Parietal lobe (tissue), 2 donors: ENCODE measurements around a stretch of chr11.

DNA sequence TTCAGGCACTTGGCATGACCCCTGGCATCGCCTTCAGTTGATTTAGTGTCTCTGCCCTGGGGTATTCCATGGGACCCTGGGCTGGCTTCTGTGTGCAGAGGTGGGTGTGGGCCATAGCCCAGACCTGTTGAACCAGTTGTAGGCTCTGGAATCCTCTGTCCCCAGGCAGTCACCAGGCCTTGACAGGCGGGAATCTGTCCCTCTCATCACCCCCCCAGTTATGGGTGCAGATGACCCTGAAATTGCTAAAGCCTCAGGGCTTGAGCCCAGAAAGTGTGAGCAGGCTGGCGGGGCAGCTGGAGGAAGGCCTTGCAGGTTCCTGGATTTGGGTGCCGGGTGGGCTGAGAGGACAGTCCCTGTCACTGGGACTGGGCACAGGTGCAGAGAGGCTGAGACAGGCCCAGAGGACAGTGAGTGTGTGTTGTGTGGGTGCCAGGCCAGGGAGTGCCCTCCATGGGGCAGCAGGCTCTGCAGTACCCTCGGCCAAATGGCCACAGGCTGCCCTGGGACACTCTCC, 27.2 kb downstream of the ST3GAL4 start:
- RAMPAGE, long total RNA: no peak

- RAMPAGE, long total RNA: no peak
These were observed 65.5 kb downstream of the ST3GAL4 start for GRCh38 chr11:126420815-126421636.

DNA sequence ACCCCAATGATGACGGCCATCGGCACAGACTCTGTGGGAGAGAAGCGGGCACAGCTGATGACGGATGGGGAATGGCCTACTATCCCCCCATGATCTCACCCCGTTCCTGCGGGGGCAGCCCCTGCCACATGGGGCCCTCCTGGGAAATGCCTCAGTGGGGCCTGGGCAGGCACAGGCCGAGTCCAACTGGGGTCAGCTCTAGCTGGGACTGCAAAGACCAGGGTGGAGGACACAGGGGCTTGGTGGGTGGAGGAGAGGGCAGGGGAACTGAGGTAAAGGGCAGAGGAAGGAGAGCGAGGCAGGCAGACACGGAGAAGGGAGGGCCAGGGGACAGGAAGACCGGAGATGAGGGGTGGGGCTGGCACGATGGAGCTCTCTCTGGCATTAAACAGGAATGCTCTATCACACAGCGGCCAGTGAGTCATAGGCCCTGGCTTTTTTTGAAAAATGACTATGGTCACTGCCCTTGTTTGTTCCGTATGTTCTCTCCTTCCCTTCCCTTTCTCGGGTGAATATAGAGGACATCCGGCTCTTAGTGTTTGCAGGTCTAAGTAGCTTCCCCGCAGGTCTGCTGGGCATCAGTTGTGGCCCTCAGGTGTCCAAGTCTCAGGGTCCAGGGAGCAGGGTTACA, 76.1 kb downstream of the ST3GAL4 start:
- RAMPAGE, long total RNA: no peak

DNA sequence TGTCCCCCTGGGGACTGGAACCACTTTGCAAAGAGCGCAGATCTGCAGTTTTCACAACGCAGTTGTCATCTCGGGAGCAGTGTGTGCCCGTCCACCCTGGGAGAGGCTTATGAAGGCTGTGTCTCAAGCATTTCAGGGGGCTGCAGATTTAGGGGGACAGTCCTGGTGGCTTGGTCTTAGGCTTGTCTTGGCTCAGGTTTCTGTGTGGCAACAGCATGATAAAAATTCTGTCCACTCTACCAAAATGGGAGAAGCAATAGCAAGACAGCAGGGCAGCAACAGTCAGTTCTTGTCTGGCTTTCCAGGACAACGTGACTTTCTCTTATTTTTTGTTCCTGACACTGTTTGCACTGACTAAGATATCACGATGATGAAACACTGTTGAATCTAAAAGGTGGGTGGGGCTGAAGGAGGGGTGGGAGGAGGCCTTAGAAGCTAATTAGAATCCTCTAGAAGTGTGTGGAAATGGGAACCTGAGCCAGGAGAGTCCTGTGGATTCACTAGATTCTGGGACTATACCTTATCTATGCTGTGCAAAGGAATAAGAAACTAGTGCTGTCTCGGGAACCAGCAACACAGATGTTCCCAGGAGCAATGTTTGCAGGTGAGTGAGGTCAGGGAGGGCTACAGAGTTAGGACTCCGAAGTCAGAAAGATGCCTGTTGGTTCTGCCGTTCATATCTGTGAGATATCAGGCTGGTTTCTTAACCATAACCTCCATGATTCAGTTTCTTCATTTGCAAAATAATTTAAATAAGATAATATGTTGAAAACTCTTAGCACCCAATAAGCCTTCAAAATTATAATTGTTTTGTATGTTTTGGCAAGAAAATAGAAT, 300.3 kb downstream of the ST3GAL4 start:
- RAMPAGE, long total RNA: no peak

DNA sequence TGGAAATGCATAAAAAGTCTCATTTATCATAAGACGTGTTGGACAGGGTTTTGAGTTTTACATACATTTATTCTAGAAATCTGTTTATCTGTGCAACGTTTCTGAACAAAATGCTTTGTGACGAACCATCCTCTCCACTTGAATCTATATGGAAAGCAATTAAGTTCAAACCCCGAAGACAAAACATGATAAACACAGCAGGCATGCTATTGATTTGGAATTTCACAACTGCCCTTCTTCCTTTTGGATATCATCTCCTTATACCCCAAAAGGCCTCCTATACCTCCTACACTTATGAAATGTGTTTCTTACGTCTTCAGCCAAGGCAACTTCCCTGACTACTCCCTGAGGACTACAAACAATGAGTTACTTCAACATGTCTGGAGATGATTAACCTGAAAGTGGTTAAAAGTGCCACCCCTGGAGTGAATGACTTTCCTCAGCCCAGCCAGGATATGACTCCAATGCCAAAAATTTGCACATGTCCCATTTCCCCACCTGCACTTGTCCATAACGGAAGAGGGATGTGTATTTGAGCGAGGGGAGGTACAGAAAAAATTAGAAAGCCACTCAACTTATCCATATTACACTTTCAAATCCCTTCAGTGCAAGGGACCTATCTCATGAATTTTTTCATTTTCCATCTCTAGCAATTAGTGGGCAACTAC, 37.0 kb downstream of the KIRREL3 start:
- RAMPAGE, long total RNA: no peak

DNA sequence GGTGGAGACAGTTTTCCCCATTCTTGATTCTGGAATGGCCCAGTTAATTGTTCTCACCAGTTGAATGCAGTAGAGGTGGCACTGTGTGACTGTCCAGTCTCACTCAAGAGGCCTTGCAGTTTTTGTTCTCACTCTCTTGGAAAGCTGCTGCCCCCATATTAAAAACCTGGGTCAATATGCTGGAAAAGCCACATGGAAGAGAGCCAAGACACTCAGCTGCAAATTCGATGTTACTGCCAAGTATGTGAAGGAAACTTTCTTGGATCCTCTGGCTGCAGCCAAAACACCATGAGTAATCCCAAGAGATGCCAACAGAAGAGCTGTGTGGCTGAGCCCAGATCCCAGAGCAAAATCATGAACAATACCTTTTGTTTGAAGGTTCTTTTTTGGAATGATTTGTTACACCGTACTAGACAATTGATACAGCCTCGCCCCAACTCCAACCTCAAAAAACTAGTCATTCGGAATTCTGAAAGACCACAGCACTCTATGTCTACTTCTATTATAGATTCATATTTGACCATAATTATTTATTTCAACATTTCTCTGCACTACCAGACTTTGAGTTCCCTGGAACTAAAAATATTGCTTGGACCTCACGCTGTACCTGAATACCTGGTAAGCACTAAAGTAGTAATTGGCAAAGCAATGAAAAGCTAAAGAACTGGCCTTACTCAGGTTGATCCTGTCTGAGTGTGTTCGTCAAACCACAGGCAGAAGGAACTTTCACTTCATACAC, 378.9 kb downstream of the ETS1 start:
- RAMPAGE, long total RNA: no peak

DNA sequence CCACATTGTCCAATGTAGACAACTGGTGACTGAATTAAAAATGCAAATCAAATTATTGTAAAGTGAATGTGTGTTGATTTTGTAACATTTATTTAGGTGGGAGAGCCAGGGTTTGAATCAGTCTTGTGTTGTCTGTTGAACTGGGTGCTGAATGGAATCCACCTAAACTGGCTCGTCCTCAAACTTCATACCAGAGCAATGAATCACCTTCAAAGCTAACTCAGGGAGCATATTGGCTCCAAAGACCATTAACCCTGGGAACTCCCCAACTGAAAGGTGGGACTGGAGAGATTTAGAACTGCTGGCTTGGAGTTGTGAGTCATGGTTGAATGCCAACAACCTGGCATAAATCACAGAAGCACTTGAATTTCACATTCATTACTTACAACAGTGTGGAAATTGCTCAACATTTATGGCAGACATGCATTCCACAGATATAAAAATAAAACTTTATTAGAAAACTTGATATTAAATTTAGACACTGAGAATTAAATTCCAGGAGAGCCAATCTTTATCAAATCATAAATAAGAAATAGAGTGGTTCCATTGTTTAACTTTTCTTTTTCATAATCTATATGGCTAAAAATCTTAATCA, 376.8 kb downstream of the ETS1 start:
- RAMPAGE, long total RNA: no peak

- RAMPAGE, long total RNA: no peak
These were observed 118.2 kb downstream of the ETS1 start for GRCh38 chr11:128469146-128469608.

- RAMPAGE, long total RNA: no peak
These were observed 114.7 kb downstream of the ETS1 start for GRCh38 chr11:128472597-128473162.

GRCh38 chr11:128496607-128497886, 90.3 kb downstream of the ETS1 start:
- RAMPAGE, long total RNA: no peak

DNA sequence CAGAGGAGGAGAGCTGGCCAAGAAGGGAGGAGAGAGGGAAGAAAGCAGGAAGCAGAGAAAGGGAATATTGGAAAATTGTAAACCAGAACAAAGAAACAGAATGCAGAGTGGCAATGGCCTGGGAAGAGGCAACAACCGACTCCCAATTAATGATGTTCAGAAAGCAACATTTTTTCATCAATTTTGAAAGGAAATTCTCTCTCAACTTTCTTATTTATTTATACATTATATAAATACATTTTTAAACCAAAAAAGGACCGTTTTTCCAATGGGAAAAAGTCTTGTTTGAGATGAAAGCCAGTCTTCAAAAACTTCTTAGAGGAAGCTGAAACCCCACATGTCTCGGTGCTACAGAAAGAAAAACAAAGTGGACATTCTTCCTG, 87.2 kb downstream of the ETS1 start:
- RAMPAGE, long total RNA: no peak

DNA sequence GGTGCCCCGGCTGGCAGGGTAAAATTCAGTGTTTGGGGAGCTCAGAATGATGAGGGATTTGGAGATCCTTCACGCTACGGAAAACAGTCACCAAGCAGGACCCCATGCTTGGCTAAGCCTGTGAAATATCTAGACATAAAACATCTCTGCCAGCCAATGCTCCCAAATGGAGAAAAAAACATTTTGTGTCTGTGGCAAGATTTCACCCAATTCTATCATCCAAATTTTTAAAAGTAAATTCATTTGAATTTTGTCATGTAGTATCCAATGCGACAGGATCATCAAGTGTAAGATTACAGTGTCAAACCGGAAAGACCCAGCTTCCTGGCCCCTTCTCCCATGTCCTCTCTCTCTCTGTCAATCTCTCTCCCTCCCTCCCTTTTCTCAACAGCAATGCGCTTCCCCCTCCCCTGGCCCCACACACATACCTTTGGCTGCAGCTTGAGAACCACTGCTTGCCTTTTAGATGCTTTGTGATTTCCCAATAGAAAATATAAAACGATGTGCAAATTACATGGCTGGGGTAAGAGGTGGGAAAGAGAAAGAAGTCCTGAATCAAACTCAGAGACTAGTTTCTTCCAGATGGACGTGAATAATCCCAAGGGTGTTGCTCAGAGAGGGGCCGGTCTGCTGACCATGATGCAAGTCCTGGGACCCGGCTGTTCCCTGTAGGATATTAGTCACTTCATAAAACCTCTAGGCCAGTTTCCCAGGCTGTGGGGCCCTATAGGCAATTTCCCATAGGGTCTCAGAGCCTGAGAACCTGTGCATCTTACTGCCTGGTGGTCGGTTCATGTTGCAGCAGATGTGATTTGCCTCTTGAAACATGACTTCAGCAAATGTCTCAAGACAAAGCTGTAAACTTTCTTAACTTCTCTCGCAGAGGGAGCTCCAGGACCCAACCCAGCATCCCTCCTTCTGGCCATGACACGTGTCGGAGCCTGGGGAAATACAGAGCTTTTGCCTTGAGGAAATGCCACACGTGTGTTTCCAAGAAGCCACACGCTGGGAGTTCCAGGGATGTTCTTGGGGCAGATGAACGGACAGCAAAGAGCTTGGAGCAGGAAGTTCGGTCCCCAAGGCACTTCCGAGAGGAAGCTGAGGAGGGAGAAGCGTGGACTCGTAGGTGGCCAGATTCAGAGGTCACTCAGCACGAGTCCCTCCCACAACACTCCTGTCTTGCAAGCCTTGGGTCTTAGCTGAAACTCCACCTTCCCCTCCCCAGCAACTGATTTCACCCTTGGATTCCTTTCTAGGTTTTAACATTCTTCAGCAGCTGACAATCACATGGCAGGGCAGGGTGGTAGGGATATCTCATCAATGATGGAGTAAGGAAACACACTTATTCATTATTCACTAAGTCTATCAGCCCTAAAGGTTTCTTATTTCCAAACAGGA, 34.4 kb upstream of the ETS1 start:
- RAMPAGE, long total RNA: no peak

- RAMPAGE, long total RNA: no peak
These were observed 2.1 kb downstream of the FLI1 start for GRCh38 chr11:128695533-128696748.

DNA sequence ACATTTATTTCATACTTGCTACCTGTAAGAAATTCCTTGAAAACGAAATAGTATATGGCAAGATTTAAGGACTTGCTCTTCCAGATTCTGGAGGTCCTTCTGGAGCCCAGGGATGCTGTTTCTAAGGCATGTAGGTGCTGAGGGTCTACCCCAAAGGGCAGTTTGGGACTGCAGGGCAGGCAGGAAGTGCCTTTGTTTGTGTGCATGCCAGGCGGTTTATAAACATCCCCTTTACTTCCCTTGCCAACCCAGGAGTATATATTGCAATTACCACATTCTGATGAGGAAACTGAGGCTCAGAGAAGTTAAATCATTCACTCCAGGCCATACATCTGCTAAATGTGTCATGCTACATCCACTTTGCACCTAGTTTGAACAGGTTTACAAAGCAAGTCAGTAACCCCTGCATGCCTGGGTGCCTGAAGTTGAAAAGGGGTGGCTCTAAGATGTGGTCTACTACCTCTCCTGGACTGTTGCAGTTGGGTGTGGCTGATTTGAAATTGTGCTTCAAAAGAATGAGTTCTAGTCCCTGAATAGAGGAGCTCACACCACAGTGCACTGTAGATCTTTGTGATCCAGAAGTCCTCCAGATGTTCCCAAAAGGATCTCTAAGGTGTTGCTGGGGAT, 23.6 kb downstream of the FLI1 start:
- RAMPAGE, long total RNA: no peak

GRCh38 chr11:128745945-128746416, 52.1 kb downstream of the FLI1 start:
- RAMPAGE, long total RNA: no peak

DNA sequence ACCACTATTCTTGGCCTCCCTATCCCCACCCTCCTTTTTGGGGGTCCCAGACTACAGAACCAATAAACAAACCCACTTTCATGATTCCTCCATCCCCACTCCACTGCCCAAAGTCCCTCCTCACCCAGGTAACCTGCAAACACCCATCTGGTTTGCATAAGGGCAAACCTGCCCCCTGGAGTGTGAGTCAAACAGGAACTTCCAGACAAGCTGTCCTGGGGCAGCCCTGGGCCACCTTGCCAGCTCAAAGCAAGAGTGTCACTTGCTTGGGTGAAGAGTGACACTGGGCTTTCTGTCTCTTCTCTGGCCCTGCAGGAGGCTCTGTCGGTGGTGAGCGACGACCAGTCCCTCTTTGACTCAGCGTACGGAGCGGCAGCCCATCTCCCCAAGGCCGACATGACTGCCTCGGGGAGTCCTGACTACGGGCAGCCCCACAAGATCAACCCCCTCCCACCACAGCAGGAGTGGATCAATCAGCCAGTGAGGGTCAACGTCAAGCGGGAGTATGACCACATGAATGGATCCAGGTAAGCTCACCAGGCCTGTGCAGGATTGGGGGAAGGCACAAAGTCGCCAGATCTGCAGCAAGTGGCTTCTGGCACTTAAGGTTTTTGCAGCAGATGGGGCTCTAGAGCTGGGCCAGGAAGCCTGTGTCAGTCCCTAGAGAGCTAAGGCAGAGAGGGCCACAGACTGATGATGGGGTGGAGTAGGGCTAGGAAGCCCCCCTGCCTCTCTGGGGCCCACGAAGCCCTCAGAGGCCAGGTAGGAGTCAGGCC, 64.1 kb downstream of the FLI1 start:
- RAMPAGE, long total RNA: no peak

GRCh38 chr11:128777327-128777546, 83.4 kb downstream of the FLI1 start:
- RAMPAGE, long total RNA: no peak

DNA sequence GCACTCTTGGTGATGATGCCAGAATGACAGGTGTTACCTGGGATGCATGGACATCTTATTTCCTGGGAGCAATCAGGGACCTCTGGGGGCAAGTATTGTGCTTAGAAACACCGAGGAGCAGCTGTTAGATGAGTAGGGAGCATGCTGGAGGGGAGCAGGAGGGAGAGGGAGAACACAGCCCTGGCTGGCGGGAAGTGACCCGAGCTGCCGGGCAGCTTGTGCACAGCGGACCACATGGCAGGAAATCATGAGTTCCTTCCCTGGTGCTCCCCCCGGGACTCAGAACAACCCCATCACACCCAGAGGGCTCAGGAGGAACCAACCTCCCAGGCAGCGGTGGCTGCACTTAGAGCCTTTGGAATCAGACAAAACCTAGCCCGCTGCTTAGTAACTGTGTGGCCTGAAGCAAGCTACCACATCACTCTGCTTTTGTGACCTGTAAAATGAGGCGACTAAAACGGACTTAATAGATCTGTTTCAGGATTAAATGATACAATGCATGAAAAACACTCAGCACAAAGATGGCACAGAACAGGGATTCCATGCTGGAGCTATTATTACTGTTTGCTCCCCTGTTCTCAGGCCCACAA, 12.6 kb downstream of the KCNJ5 start:
- RAMPAGE, long total RNA: no peak

DNA sequence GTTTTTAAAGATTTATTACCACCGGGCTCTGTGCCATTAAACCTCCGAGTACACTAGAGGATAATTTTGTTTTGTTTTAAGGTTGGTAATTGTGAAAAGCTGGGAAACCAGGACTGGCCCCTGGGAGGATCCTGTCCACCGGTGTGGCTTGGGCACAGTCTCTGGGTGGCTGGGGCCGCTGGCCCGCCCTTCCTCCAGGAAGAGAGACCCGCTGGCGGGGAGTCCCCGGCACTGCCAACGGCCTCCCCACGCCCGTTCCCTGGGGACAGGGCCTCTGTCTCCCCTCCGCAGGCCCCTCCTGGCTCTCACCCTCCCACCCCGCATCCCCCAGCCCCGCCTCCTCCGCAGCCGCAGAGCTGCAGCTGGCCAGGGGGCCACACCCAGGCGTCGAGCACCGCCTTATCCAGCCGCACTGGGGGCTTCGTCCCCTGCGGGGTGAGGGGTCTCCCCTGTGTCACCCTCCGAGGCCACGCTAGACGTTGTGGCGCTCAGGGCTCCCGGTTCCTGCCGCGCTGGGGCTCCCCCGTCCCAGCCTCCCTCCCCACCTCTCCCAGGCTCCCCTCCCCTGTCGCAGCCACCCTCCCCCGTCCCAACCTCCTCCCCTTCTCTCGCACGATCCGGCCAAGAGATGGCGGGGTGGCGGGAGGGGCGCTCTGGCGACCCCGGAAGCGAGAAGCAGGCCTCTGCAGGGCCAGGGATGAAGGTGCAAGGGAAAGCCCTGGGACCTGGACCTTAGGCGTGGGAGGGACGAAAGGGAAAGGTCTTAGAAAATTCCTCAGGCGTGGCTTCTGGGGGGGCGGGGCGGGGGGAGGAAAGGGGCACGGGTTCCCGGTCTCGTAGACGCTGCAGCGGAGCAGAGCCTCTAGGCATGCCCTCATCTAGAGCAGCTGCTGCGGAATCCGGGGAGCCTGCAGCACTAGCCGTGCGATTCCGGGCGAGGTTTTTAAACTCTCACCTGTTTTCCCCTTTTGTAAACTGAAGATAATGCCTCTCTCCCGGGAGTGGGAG, 14.1 kb downstream of the KCNJ5 start:
- RAMPAGE, long total RNA: no peak

GRCh38 chr11:128905963-128906258, 14.8 kb downstream of the KCNJ5 start:
- RAMPAGE, long total RNA: no peak